Smooth muscle cell (in vitro differentiated cells): ENCODE measurements around the genes HOOK1 and KANK4.

GRCh38 chr1:58779581-58780457 is 4.0 kb downstream of the JUN start:
- RAMPAGE, long total RNA: no peak

GRCh38 chr1:58786199-58786987 is 2.5 kb upstream of the JUN start:
- RAMPAGE, long total RNA: no peak

GRCh38 chr1:58793424-58793789 is 9.6 kb upstream of the JUN start:
- RAMPAGE, long total RNA: no peak

DNA sequence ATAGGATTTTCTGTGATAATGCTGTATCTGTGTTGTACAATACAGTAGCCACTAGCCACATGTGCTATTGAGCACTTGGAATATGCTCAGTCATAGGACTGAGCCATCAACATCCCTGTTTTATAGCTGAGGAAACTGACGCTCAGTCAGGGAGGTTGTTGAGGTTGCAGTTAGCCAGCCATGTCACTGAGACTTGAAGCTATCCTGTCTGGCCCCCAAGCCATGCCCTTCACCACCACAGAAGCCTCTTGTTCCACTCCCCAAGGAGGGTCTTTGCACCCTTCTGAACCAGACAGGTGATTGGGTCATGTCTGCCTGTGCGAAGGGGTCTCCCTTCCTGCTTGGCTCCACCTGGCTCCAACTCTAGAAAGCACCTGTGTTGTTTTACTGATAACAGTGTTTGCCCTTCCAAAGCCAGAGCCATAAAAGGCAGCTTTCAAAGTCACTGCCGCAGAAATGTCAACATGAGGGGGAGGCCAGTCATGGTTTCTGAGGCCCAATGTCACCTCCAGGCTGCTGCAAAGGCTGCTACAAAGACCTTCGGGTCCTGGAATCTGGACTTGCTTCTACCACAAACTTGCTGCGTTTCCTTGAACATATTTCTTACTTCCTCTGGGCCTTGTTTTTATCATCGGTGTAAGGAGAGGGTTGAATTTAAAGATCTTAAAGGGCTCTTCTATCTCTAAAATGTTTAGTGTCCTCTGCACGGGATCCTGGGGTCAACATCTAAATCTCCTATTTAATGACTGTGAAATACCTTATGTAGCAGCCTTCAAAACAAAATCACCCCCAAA is 101.4 kb upstream of the JUN start:
- RAMPAGE, long total RNA: no peak

DNA sequence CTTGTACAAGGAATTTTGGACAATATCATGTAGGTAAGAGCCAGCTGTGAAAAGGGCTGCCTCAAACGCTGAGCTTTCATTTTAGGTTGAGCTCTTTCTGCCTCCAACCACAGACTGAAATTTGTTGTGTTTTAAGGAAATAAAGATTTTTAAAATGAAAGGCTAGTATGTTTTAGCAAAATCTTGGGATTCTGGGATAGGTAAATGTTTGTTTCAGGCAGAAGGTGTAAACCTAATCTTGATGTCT is 230.3 kb upstream of the JUN start:
- RAMPAGE, long total RNA: no peak

DNA sequence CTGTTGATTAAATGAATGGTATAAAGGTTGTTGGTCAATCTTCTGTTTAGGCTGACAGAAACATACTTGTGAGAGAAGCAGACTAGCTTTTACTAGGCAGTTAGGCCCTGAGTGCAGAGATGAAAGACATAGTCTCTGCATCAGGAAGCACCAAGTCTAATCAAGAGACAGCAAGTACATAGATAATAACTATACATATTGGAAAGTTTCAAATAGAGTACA is 244.0 kb upstream of the JUN start:
- RAMPAGE, long total RNA: no peak

GRCh38 chr1:59297829-59298519 is 1.1 kb downstream of the FGGY start:
- RAMPAGE, long total RNA: no peak

DNA sequence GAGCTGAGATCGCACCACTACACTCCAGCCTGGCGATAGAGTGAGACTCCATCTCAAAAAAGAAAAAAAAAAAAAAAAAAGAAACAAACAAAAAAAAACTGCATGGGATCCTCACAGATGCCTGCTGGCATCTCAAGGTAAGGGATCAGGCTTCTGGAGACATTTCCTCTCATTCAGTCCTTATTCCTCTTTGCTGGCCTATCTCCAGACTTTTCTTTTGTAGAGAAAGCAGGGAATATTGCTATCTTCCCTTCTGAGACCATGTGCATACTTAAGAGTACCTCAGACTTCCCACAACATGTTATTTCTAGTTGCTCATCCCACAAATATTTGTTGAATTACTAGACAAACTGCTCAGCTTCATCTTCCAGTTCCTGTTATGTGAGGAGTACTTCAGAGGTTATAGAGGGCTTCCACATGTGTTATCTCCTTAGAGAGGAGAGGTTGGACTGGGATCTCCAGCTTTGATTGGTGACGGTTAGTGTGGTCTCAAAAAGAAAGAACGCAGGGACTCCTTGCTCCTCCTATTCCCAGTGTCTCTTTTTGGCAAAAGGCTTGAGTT is 78.4 kb downstream of the FGGY start:
- RAMPAGE, long total RNA: no peak

DNA sequence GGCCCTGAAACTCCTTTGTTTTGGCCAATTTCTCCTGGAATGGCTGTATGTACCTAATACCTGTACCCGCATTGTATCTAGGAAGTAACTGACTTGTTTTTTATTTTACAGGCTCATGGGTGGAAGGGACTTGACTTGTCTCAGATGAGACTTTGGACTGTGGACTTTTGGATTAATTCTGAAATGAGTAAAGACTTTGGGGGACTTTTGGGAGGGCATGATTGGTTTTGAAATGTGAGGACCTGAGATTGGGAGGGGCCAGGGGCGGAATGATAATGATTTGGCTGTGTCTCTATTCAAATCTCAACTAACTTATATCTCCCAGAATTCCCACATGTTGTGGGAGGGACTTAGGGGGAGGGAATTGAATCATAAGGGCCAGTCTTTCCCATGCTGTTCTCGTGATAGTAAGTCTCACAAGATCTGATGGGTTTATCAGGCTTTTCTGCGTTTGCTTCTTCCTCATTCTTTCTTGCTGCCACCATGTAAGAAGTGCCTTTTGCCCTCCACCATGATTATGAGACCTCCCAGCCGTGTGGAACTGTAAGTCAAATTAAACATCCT is 218.4 kb downstream of the FGGY start:
- RAMPAGE, long total RNA: no peak

- RAMPAGE, long total RNA: no peak
Observed at GRCh38 chr1:59697162-59697494, 117.6 kb upstream of the HOOK1 start.

- RAMPAGE, long total RNA: no peak
Observed at GRCh38 chr1:59731221-59731715, 83.5 kb upstream of the HOOK1 start.

DNA sequence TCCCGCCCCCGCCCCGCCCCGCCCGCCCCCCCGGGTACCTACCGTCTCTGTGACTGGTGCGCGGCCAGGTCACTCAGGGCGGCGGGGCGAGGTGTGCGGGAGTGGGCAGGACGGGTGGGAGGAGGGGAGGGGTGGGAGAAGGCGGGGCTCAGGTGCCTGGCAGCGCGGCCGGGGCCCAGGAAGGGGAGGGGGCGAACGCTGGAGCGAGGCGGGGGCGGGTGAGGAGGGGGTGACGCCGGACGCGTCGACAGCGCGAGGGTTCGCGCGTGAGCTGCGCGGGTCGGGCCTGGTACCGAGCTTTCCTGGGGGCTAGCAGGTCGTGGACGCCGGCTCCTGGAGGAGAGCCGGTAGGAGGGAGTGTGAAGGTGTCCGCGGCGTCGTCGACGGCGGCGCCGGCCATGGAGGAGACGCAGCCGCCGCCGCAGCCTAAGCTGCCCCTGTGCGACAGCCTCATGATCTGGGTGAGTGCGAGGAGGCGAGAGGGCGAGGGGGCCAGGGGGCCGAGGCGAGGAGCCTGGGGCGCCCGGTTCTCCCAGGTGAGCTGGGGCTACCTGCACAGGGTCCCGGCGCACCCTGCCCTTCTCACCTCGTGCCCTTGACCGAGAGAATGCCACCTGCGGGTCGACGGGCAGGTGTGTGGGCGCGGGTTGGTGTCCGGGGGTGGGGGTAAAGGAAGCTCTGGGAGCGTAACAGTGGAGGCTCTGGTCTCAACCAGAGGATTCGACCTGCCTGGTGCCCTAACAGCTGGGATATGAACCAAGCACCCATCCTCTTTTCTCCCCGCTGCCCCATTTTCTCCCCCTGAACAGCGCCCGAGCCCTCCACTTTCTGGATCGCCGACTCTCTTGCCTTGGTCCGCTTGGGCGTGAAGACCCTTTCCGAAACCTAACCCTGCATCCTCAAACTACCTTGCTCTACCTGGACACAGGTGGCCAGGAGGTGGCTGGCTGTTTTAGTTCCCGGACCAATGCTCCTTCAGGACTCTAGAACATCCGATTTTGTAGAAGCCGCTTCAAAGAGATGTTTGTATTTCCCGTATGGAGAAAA is at the start of gene HOOK1:
TSS of gene HOOK1 (plus strand) at position 230 of the 1,047 bp plus-strand sequence.
- RAMPAGE, long total RNA: no peak

GRCh38 chr1:61078460-61078935 is 3.9 kb upstream of the NFIA start:
- RAMPAGE, long total RNA: no peak

GRCh38 chr1:61124775-61125199 is 42.4 kb downstream of the NFIA start:
- RAMPAGE, long total RNA: no peak

GRCh38 chr1:61318057-61319059 is 236.0 kb downstream of the NFIA start:
- RAMPAGE, long total RNA: no peak

GRCh38 chr1:61448484-61449550 is 276.1 kb downstream of the TM2D1 start:
- RAMPAGE, long total RNA: no peak

DNA sequence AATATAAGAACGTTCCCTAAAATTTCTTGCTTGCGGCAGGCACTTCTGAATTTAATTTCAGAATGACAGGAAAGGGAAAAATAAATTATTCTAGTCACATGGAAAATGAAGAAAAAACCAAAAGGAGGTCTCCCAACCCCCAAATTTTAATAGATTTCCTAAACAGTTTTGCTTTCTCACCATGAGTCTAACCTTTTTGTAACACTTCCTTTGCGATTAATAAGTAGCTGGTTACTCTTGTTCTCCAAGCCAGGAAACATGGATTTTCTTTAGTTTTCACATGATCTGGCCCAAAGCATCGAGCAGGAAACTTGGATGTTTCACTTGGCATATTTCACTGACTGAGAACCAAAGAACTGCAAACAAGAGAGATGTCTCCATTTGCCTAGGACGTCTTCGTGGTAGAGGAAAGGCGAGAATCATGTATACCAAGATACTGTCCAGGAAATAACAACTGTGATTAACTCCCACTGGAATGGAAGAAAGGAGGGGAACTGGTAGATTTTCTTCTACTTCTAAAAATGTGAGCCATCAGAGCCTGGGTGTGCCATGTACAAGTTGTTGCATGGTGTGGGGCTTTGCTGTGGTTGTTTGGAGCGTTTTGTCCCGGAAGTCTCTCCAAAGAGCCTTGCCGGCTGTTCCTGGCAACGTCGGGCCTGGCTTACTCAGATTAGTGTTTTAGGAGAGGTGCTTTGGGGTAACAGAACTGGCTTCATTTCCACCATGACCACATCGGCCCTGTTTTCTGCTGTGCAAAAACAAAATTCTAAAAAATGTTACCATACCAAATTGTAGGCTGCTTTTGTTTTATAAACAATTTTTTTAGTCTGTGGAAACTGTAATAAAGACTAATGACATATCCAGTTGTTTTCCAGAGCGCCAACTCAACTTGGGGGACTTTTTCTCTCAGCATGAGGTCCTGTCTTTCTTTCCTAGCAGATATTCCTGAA is 118.5 kb downstream of the TM2D1 start:
- RAMPAGE, long total RNA: no peak

DNA sequence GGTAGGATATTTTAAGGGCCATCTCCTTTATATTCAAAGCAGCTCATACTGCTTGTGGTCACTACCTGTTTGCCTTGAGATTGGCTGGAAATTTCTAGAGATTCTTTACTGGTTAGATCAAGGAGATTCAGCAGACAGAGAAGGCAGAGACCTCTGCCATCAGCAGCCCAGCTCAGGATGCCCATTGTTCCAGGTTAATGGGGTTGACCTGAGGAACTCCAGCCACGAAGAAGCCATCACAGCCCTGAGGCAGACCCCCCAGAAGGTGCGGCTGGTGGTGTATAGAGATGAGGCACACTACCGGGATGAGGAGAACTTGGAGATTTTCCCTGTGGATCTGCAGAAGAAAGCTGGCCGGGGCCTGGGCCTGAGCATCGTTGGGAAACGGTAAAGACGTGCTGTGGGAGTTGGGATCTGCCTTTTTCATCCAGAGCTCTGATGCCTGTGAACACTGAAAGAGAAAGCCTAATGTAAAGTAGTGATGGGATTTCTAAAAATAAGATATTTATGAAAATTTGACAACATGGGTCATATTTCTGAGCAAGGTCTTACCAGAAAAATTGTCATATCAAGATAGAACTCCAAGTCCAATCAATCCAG is 80.7 kb upstream of the L1TD1 start:
- RAMPAGE, long total RNA: no peak

DNA sequence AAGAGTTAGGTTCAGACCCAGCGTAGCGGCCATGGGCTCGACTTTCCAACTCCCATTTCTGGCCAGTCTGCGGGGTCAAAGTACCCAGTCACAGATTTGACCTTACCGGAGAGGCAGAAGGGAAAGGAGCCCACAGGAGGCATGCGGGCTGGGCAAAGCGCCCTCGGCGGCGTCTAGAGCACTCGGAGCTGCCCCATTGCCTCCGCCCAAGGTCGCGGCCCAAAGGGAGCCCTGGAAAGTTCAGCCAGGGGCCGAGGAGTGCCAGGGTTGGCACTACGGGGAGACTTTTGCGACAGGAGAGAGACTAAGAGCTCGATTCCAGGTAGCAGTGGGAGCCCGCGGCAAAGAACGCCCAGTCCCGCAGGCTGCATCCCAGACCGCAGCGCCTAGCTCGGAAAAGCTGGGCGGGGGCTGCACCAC is 902 bp downstream of the KANK4 start:
- RAMPAGE, long total RNA: no peak

GRCh38 chr1:62318952-62320007 is at the start of gene KANK4:
Gene KANK4, minus strand, starts transcription at chr1:62319434.
- RAMPAGE, long total RNA: no peak